ENCODE results near the gene NDST3.

GRCh38 chr4:112312631-112313142, 15.5 kb downstream of the ALPK1 start:
- PRO-cap: no peak
- RAMPAGE, long total RNA: no peak

- PRO-cap: no peak
- RAMPAGE, long total RNA: no peak
Measured at GRCh38 chr4:112514495-112514869, 1.5 kb downstream of the NEUROG2 start.

DNA sequence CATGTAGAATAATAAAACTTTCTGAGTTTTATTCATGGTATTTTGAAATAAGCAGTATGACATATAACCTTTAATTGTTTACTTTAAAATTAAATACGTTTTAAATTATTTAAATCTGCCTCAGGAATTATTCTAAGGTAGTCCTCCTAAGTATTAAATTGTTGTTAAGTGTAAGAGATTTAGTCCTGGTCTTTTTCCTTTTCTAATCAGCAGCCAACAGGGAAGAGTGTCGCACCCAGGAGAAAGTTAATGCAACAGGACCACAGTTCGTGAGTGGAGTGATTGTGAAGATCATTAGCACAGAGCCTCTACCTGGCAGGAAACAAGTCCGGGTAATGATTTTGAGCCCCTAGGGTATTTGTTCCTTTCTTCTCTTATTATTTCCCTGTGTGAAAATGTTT, 13.3 kb downstream of the LARP7 start:
- PRO-cap: no peak
- RAMPAGE, long total RNA: no peak

DNA sequence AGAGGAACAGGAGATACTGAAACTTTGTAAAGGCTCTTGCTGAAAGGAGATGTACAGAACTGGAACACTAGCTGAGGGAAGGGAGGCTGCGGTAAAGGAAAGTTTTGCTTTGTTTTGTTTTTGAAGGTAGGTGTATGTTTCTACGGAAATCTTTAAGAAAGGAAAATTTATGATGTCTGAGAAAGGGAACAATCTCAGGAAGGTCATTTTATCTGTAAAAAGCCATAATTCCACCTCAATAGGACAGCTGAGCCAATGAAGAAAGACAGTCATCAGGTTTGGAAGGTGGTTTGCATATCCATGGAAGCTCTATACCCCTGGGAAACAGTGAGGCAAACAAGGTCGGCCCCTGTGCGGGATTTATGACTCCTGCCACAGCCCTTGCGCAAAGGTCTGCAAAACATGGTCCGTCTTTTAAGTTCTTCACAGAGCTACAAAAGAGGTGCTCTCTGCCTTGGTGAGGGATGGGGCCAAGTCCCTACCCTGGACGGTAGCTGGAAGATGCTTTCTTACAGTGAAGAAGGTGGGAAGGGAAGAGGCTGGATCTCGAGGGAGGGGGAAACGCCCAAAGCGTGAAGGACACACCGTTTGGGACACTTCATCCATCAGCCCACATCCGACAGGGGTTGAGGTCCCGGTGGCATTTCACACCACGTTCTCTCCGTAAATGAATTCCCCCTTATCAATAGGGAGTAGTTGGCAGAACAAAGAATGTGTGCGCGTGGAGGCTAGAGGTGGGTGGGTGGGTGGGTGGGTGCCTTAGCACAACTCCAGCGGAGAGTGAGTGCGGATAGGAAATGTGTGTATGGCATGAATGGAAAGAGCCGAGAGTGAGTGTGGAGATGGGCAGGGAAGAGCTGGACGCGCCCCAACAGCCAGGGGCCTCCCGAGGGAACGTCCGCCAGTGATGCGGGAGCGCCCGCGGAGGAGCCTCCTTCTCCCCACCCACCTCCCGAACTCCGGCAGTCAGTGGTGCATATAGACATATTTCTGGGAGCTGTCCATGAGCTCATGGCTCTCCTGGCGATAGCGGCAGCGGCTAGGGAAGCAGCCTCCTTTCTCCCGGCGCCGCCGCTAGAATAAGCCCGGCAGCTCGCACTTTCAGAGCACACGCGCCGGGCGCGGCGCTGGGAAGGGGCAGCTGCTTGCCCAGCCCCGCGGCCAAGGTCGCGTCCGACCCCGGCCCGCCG, 68.2 kb downstream of the LARP7 start:
- PRO-cap: no peak
- RAMPAGE, long total RNA: no peak

- PRO-cap: no peak
- RAMPAGE, long total RNA: no peak
Measured at GRCh38 chr4:112746768-112747457, 110.0 kb downstream of the LARP7 start.

DNA sequence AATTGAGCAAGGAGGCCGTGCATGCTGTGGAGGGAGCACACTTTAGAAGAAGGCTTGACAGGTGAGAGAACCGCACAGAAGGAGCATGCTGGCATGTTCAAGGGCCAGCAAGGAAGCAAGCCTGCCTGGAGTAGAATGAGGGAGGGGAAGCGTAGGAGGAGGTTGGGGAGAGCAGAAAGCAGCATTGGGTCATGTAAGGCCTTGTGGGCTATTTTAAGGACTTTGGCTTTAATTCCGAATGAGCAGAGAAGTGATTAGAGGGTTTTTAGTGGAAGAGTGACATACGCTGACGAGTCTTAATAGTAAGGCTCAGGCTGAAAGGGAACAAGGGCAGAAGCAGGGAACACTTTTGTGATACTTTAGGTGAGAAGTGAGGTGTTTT, 132.2 kb downstream of the ANK2 start:
- PRO-cap: no peak
- RAMPAGE, long total RNA: no peak

DNA sequence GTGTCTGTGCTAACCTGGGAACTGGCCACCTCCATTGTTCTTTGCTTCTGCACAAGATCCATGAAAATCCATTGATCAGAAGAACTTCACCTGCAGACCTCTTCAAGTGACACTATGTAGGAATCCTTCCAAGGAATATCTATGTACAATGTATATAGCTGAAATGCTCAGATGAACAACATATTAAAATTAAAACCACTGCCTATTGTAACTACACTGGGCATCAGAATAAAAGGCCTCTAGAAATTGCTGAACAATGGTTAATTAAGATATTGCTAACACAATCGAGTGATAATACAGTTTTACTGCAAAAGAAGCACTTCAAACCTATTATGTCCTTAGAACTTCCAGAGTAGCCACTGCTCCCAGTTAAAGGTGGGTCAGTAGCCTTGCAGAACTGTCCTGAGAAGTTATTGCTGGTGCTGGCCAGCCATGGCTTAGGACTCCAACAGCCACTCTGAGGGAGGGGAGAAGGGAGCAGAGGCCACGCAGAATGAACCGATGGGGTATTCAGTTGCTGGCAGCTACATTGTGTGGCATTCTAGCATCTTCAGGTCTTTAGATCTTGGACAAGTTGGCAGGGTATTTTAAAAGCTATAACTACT, 332.5 kb downstream of the ANK2 start:
- PRO-cap: no peak
- RAMPAGE, long total RNA: no peak

- PRO-cap: no peak
- RAMPAGE, long total RNA: no peak
Measured at GRCh38 chr4:113485522-113486223, 275.9 kb downstream of the CAMK2D start.

DNA sequence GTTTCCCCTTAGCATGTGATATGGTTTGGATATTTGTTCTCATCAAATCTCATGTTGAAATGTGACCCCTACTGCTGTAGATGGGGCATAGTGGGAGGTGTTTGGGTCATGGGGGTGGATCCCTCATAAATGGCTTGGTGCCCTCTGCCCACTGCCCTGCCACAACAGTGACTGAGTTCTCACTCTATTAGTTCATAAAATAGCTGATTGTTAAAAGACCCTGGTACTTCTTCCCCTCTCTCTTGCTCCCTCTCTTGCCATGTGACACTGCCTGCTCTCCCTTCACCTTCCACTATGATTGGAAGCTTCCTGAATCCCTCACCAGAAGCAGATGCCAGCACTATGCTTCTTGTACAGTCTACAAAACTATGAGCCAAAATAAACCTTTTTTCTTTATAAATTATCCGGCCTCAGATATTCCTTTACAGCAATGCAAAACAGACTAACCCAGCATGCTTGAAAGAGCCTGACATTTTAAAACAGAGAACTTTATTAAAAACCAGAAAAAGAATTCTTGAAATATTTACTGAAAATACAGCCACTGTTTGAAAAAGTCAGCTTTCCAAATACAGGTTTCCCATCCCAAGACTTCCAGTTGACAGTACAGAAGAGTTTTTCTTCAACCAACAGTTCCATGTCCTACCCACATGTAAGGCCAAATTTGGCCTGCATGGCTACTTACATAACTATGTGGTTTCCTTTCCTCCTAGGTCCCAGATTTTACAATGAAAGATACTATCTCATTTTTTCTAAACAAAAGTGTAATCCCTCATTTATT, 182.0 kb downstream of the CAMK2D start:
- PRO-cap: no peak
- RAMPAGE, long total RNA: no peak

- PRO-cap: no peak
- RAMPAGE, long total RNA: no peak
Measured at GRCh38 chr4:113637861-113638465, 123.6 kb downstream of the CAMK2D start.

GRCh38 chr4:113684689-113685166, 76.8 kb downstream of the CAMK2D start:
- PRO-cap: no peak
- RAMPAGE, long total RNA: no peak

GRCh38 chr4:113762953-113763608, 1.5 kb upstream of the CAMK2D start:
- PRO-cap: no peak
- RAMPAGE, long total RNA: no peak

DNA sequence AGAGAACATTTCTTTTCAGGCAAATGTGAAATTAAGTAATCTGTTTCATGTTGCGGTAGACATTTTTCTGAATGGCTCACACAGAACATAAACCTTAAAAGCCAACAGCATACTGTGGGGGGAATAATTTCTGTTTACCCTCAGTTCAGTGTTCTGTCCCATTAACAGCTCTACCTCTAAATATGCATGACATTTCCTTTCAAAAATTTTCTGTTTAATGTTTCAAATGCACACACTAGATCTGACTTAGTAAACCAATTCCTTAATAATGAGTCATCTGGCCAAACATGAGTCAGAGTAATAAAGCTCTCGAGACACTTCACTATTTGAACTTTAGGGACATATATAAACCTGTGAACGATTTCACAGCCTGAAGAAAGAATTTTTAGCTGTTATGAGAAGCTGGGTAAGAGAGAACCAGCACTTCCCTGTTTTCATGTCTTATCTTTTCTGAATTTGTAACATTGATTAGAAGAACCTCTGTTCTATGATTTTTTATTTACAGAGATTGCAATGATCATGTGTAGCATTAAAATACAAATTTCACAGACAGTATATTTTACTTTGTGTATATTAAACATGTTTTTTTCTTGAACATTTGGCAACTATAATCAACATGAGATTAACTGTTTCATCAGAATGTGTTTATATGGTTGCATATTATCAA, 20.2 kb downstream of the ARSJ start:
- PRO-cap: no peak
- RAMPAGE, long total RNA: no peak

- PRO-cap: no peak
- RAMPAGE, long total RNA: no peak
Measured at GRCh38 chr4:114193681-114194103, 214.2 kb upstream of the ARSJ start.

DNA sequence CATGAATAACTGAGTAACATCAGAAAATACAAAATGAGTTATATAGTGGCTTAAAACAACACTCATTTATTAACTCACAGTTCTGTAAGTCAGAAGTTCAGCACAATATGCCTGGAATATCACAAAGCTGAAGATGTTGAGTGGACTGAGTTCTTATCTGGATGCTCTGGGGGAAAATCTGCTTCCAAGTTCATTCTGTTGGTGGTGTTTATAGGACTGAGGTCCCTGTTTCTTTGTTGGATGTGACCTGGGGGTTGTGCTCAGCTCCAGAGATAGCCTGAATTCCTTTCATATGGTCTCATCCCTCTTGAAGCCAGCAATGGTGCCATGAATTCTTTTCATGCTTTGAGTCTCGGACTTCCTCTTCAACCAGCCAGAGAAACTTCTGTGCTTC, 233.9 kb upstream of the UGT8 start:
- PRO-cap: no peak
- RAMPAGE, long total RNA: no peak

DNA sequence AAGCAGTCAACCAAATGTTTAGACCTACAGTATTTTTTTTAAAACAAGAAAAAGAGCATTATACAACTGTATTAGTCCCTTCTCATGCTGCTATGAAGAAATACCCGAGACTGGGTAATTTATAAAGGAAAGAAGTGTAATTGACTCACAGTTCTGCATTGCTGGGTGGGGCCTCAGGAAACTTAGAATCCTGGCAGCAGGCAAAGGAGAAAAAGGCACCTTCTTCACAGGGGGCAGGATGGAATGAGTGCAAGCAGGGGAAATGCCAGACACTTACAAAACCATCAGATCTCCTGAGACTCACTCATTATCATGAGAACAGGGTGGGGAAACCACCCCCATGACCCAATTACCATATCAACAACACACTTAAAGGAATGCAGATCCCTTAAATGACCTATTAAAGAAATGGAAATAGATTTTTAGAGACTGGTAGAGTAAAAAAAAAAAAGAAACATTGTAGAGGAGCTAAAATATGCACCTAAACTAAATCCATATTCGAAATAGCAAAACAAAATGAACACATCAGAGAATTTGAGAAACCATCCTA, 104.4 kb upstream of the UGT8 start:
- PRO-cap: no peak
- RAMPAGE, long total RNA: no peak

GRCh38 chr4:118033807-118034211, 477 bp upstream of the NDST3 start:
- PRO-cap: no peak
- RAMPAGE, long total RNA: no peak

DNA sequence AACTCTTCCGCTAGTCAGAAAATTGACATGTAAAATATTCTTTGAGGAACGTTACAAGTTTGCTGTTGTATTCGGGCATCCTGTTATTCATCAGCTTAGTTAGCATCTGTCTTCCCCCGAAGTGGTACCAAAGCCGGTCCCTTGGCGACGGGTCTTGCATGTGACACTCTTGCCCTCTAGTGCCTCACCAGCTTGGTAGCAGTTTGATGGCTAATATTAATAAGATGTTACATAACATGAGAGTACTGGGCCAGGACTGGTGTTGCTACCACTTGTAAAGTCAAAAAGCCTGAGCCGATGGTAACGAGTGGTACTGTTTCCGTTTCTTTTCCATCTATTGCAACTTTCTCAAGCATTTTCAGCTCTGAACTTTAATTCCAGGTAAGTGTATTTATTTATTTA, at the start of gene NDST3:
TSS of gene NDST3 (plus strand) at position 275 of the 402 bp plus-strand sequence.
- PRO-cap: no peak
- RAMPAGE, long total RNA: no peak

GRCh38 chr4:118265343-118266283, 87.2 kb downstream of the PRSS12 start:
- PRO-cap: no peak
- RAMPAGE, long total RNA: no peak

DNA sequence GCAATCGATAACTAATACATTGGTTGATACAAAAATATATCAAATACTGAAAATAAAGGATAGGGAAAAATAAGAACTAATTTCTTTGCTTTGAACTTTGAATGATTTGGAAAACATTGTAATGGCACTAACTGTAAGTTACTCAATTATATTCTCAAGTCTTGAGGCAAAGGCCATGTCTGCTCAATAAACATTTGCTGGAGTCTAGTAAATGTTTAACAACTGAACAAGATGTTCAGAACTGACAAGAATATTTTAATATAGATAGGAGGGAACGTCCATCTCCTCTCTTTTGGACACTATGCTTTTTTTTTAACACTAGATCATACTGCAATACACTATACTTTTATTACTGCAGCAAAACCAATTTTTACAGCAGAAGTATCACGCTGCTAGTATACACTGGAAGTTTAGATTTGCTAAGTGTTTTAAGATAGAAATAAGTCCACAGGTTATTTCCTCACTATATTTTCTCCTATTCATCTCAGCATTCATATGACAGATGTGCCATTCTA, 76.2 kb downstream of the PRSS12 start:
- PRO-cap: no peak
- RAMPAGE, long total RNA: no peak